HT1080 (cell line): ENCODE data around the gene RCN2.

GRCh38 chr15:75627703-75628141 lies 2.2 kb upstream of the SNUPN start:
RAMPAGE:
- cytosol, long total RNA, result no peak
- long total RNA, result no peak
- nucleus, long total RNA, result no peak

RAMPAGE:
- cytosol, long total RNA, result no peak
- long total RNA, result no peak
- nucleus, long total RNA, result no peak
Observed at GRCh38 chr15:75672601-75673318, 25.0 kb downstream of the SNX33 start.

DNA sequence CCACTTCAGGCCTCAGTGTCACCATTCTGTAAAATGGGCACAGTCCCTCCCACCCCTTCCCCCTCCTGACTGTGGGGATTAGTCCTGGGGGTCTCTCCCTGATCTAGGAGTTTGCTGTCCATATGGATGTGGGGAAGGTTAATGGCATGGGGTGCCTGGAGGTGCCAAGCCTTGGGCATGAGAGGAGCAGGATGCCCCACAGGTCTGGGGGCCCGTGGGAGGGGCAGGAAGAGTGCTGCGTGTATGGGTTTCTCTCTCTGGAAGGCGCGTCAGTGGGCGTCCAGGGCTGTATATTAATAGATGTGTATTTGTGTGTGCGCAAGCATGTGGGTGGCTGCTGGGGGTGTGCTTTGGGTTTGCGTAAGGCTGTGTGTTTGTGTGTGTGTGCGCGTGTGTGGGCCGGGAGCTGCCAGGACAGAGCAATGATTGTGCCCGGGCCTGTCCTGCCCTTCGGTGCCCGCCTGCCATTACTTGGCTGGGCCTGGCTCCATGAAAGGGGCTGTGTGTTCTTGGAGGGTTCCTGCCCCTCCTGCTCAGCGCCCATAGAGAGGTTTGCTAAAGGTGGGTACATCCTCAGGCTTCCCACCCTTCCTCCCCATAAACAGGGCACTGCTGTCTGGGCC lies 16.4 kb downstream of the CSPG4 start:
RAMPAGE:
- cytosol, long total RNA, result no peak
- long total RNA, result no peak
- nucleus, long total RNA, result no peak

DNA sequence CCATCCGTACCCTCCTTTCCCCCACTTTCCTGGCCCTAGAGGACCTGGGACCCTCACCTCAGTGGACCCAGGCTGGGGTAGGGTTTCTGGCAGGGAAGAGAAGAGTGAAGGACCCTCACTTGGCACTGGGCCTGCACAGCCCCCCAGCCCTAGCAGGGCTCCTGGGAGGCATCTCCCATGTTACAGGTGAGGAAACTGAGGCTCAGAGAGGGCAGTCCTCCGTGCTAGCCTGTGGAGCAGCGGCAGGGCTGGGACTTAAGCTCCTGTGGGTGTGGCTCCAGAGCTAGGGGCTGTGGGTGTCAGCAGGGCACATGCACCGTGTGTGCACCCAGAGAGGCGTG lies 12.8 kb downstream of the CSPG4 start:
RAMPAGE:
- cytosol, long total RNA, result no peak
- long total RNA, result no peak
- nucleus, long total RNA, result no peak

RAMPAGE:
- cytosol, long total RNA, result no peak
- long total RNA, result no peak
- nucleus, long total RNA, result no peak
Observed at GRCh38 chr15:75703905-75704141, 8.8 kb downstream of the CSPG4 start.

GRCh38 chr15:75710853-75711349 lies 1.7 kb downstream of the CSPG4 start:
RAMPAGE:
- cytosol, long total RNA, result no peak
- long total RNA, result no peak
- nucleus, long total RNA, result no peak

DNA sequence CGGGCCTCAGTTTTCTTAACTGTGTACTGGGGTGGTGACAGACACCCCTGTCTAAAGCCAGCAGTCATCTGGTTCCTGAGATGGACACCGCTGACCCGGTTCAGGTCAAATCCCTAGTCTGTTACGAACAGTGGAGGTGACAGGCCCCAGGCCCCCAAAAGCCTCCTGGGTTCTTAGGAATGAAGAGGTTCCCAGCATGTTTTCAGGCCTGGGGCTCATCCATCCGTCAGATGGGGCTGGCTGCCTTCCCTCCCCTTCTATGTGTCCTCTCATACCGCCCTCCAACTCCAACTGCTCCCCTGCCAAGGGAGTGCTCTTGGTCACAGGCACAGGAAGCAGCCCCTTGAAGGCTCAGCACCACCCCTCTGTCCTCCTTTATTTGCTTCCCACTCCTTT lies 754 bp upstream of the ODF3L1 start:
RAMPAGE:
- cytosol, long total RNA, result no peak
- long total RNA, result no peak
- nucleus, long total RNA, result no peak

DNA sequence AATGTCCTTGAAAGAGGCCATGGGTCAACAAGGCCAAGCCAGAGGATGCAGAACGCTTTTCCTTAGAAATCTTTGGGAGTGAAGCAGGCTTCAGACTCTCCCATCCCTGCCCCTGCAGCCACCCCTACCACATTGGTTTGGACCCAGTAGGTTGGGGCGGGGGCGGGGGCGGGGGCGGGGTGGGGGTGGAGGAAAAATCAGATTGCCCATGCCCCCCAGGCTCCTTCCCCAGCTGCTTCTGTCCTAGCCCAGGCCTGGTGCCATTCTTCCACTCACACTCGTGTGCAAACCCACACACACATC lies 13.6 kb downstream of the ODF3L1 start:
RAMPAGE:
- cytosol, long total RNA, result no peak
- long total RNA, result no peak
- nucleus, long total RNA, result no peak

RAMPAGE:
- cytosol, long total RNA, result no peak
- long total RNA, result no peak
- nucleus, long total RNA, result no peak
Observed at GRCh38 chr15:75775259-75775813, 51.5 kb downstream of the ODF3L1 start.

RAMPAGE:
- cytosol, long total RNA, result no peak
- long total RNA, result no peak
- nucleus, long total RNA, result no peak
Observed at GRCh38 chr15:76178280-76178806, 118.6 kb downstream of the TMEM266 start.

RAMPAGE:
- cytosol, long total RNA, result no peak
- long total RNA, result no peak
- nucleus, long total RNA, result no peak
Observed at GRCh38 chr15:76196946-76197442, 114.3 kb downstream of the ETFA start.

RAMPAGE:
- cytosol, long total RNA, result no peak
- long total RNA, result no peak
- nucleus, long total RNA, result no peak
Observed at GRCh38 chr15:76334901-76335808, 1.4 kb upstream of the ISL2 start.

DNA sequence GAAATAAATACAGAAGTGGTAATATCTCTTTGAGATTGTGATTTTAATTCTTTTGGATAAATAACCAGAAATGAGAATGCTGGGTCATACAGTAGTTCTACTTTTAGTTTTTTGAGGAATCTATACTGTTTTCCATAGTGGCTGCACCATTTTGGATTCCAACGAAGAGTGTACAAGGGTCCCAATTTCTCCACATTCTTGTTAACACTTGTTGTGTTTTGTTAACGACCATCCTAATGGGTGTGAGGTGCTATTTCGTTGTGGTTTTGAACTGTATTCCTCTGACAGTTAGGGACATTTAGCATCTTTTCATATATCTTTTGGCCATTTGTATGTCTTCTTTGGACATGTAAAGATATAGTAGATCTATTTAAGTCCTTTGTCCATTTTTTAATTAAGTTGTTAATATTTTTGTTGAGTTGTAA lies 153.5 kb downstream of the ISL2 start:
RAMPAGE:
- cytosol, long total RNA, result no peak
- long total RNA, result no peak
- nucleus, long total RNA, result no peak

DNA sequence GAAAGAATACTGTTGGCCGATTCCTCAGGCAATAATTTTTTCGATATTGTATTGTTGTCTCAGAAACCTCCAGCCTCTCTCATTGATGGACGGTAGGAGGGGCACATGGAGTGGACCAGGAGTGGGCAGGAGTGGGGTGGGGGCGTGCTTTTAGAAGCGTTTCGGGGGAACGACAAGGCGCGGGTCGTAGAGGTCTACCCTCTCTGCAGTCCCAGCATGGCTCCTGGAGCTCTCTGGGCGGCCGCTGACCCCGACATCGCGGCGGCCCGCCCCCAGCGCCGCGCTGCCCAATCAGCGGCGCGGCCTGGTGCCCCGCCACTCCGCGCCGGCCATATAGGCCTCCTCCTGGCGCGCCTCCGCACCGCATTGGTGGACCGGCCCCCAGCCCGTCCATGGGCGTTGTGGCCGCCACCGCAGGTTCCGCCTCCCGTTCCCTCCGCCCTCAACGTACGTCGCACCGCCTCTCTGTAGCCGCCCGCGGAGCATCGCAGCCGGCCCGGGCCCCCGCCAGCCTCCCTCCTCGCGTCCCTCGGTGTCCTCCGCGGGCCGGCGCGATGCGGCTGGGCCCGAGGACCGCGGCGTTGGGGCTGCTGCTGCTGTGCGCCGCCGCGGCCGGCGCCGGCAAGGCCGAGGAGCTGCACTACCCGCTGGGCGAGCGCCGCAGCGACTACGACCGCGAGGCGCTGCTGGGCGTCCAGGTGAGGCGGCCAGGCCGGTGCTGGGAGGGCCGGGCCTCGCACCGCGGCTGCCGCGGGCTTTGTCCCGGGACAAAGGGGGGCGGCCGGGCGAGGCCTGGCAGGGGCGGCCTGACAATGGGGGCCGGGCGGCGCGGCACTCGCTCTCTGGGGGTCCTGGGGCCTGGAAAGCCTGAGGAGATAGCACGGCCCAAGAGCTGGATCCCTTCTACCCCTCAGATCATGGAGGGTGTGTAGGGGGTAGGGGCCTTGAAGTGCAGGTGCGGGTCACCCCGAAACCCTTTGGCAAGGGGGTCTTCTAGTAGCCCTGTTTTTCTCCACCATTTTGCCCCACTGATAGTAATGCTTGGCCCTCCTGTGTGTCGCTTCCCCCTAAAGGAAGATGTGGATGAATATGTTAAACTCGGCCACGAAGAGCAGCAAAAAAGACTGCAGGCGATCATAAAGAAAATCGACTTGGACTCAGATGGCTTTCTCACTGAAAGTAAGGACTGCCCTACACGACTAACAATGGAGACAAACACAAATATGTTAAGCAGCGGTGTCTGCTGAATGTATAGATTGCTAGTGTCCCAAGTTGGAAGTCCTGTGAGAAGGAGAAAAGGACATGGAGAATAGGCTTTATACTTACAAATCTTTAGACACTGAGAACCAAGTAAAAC lies at the start of gene RCN2:
RCN2 (plus strand) TSS at position 462 of the 1,357 bp plus-strand sequence.
RAMPAGE:
- cytosol, long total RNA, result no peak
- long total RNA, result no peak
- nucleus, long total RNA, result no peak

RAMPAGE:
- cytosol, long total RNA, result no peak
- long total RNA, result no peak
- nucleus, long total RNA, result no peak
Observed at GRCh38 chr15:76988407-76988997, 6.4 kb upstream of the PSTPIP1 start.

RAMPAGE:
- cytosol, long total RNA, result no peak
- long total RNA, result no peak
- nucleus, long total RNA, result no peak
Observed at GRCh38 chr15:77035272-77036339, 35.3 kb downstream of the TSPAN3 start.

DNA sequence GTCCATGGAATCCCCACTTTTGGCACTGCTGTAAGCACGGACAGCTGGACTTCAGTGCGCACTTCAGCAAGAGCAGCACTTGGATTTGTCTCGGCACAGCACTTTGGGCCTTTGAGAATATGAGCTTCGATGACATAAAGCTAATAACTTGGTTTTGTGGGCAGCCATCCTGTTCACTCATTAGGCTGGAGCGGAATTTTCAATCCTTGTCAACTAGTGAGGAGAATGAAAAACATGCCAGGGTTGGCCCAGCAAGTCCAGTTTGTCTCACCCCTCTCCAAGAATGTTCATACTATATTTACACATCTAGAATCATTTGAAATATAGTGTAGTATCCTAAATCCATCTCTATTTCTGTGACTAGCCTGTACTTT lies 38.6 kb upstream of the TSPAN3 start:
RAMPAGE:
- cytosol, long total RNA, result no peak
- long total RNA, result no peak
- nucleus, long total RNA, result no peak

GRCh38 chr15:77267284-77268077 lies 152.4 kb downstream of the PEAK1 start:
RAMPAGE:
- cytosol, long total RNA, result no peak
- long total RNA, result no peak
- nucleus, long total RNA, result no peak

GRCh38 chr15:77354124-77354712 lies 65.7 kb downstream of the PEAK1 start:
RAMPAGE:
- cytosol, long total RNA, result no peak
- long total RNA, result no peak
- nucleus, long total RNA, result no peak

DNA sequence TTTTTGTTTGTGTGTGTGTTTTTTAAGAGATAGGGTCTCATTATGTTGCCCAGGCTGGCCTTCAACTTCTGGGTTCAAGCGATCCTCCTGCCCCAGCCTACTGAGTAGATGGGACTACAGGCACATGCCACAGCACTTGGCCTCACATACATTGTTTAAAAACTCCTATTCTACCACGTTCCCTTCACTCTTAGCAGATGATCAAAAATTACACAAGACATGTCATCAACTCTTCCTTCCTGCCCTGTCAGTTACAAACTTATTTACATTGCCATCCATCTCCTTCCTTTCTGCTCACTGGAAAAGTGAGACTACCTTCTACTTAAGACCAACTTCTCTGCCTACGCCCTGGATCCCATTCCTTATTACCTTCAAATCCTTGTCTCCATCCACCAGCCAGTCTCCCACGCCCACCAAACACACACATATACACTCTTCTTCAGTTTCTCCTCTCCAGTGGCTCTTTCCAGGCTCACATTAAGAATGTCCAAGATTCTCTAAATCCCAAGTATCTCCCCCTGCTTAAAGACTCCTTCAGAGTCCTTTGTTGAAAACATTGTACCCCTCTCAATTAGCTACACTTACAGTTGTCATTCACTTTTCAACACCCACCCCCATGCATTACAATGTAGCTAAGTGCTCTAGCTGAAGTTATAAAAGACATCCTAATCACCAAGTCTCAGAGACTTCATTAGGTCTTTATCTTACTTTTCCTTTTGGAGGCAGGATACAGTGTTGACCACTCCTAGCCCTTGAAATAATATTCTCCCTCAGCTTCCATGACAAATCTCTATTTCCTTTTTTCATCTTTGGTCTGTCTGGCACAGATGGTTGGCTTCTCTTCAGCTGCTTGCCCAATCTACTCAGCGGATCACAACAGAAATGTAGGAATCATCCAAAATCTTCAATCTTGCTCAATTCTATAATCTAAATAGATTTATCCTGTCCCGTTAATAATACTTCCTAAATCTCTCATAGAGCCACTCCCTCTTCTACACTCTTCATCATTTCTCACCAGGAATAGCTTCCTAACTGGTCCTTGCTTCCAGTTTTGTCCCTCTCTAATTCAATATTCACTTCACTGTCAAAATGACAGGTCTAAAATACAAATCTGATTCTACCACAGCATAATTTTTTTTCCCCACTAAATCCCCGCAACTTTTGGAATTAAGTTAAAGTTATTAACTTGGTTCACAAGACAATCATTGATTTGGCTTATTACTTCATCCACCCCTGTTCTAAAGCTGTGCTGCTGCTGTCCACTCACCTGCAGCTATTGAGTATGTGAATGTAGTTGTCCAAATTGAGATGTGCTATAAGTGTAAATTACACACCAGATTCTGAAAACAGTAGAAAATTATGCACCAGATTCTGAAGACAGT lies 4.0 kb downstream of the PEAK1 start:
RAMPAGE:
- cytosol, long total RNA, result no peak
- long total RNA, result no peak
- nucleus, long total RNA, result no peak